Metanephros (tissue), 2 donors: ENCODE measurements around a stretch of chr21.

- RAMPAGE, long total RNA: no peak
Observed at GRCh38 chr21:25942128-25942610, 207.4 kb downstream of the GABPA start.

DNA sequence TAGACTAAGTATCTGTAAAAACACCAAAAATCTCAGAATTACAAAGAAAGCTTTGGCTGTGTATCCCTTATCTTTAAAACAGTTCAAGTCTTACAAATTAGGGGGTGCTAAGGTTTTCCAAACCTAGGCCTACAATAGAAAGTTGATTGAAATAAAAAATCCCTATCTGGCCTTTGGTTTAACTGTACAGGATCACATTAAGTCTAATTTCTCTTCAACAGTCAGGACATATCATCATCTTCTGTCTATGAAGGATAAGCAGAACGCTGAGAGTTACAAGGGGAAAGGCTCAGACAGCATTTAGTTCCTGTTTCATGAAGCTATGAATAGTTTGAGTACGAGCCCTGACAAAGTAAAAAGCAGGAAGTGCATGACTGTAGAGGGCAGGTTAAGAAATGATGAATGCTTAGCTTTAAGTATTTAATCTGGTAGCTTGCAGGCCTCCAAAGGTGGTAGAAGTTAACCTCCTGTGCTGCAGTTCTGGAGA, 203.1 kb downstream of the APP start:
- RAMPAGE, long total RNA: no peak

DNA sequence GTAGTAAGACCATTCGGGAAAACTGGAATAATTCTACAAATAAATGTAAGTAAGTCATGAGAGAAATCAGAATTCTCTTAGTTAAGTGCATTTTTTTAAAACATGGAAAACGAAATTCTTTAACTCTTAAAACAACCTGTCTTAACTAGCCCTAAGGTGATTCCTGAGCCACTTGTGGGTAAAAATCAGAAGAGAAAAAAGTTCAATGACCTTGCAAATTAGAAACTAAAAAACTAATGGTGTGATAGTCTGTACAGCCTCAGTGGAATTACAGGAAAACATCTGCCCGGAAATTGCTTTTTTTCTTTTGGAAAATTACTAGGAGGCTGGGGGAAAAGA, 1.9 kb downstream of the APP start:
- RAMPAGE, long total RNA: no peak

DNA sequence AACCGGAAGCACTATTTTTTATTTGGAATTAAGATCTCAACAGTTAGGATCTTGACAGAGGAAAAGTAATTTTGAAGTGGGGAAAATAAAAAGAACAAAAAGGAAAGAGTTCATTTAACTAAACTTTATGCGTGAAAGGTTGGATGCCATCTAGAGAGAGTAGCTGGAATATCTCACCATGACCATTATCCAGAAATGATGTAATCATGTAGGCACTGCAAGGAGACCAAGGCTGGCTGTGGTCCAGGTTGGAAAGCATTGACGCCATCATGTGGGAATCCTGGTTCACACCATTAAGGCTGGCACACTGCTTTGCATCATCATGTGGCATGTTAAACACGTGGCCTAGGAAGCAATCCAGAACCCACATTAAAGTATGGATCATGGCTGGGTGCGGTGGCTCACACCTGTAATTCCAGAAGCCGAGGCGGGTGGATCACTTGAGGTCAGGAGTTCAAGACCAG, 4.4 kb downstream of the ADAMTS1 start:
- RAMPAGE, long total RNA: no peak

- RAMPAGE, long total RNA: no peak
Observed at GRCh38 chr21:27429621-27430050, 462.7 kb upstream of the ADAMTS5 start.

- RAMPAGE, long total RNA: no peak
Observed at GRCh38 chr21:28048147-28048704, 836.9 kb downstream of the N6AMT1 start.

GRCh38 chr21:28539122-28539774, 345.9 kb downstream of the N6AMT1 start:
- RAMPAGE, long total RNA: no peak

- RAMPAGE, long total RNA: no peak
Observed at GRCh38 chr21:28803561-28804586, 81.3 kb downstream of the N6AMT1 start.

- RAMPAGE, long total RNA: no peak
Observed at GRCh38 chr21:29079079-29079483, 5.6 kb upstream of the CCT8 start.

DNA sequence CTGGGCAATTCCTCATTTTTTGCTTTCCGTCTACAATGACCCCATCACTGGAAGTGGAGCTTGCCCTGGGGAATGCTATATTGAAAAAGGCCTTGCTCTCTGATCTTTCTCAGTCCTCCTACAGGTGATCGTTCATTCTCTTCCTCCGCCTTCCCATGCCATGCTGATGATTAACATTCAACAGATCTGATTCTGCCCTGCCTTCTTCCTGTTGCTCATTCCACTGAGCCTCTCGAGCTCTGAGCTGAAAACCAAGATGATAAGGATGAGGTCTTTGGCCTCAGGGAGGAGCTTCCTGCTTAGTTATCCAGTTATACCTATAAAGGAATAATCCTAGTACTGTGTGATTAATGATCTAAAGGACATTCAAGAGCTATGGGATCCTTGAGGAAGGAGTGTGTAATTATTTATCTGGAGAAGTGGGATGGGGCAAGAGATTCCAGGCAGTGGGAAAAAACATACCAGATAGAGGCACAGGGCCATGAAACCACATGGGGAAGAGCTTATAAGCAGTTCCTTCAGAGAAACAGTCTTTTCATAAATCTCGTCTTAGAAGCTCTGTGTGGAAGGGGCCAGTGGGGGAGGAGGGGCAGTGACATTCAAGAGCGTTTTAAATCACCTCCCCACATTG, 25.2 kb upstream of the MAP3K7CL start:
- RAMPAGE, long total RNA: no peak

DNA sequence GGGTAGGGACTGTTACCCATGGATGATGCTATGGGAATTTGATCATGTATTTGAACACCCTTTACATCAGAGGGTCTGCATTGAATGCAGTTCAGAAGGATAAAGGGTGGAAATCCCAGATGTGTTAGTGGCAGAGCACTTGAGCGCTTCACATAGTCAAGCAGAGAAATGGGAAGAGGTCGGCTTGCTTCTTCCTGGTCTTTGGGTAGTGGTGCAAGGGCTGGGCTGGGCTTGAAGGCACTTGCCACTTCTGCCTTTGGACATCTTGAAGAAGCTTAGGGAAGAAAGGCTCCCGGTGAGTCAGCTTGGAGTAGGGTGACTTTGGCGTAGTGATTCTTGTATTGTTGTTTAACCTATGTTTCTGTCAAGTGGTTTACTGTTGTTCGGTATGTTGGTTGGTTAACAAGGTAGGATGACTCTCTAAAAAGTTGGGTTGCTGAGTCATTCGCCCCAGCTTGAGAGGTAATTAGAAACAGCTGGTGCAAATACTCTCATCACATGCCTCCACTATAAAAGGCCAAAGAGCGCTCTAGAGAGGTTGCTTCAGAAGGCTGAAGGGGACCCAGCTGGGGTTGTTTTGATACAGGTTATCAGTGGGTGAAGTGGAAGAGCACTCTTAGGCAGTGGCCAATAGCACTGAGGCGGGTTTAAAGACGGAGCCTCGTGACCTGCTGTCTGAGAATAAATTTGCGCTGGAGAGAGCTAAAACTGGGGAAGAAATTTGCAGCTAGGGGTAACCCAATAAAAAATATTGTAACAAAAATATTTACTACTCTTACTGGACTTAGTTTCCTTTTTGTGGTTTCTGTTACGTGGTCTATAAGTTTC, 1.4 kb downstream of the BACH1 start:
- RAMPAGE, long total RNA: no peak

GRCh38 chr21:29346355-29347021, 47.8 kb downstream of the BACH1 start:
- RAMPAGE, long total RNA: no peak

GRCh38 chr21:29434049-29434435, 135.3 kb downstream of the BACH1 start:
- RAMPAGE, long total RNA: no peak

DNA sequence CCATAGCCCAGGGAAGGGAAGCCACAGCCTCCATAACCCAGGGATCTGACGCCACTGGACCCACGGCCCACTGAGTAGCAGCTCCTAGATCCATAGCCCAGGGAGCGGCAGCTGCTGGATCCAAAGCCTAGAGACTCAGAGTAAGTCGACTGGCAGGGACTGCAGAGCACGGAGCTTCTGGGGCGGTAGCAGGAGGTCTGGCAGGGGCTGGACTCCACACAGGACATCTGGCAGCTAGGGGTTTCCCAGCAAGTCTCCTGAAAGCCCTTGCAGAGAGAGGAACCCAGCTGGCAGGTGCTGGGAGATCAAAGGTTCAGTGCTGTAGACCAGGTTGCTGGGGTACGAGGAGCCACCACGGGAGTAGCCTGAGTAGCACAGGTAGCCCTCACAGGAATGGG, 232 bp downstream of the KRTAP23-1 start:
- RAMPAGE, long total RNA: no peak

DNA sequence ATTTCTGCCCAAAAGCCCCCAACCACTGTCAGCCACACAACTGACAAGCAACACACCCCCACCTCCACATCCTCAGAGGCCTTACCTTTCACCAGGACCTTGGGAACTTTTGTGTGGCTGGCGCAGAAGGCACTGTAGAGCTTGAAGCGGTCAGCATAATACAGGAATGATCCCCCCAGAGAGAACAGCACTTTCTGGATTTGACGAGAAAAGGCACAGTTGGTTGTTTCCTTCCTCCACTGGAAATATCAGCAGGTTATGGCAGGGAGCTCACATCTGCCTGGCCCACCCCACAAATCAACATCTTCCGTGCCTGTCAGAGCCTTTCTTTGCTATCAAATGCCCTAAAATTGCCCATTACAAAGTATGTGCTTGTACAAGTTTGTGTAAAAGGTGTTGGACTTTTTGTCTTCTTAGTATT, 108.5 kb upstream of the KRTAP19-8 start:
- RAMPAGE, long total RNA: no peak

GRCh38 chr21:31231248-31231615, 112.8 kb downstream of the TIAM1 start:
- RAMPAGE, long total RNA: no peak

- RAMPAGE, long total RNA: no peak
Observed at GRCh38 chr21:31370814-31371091, 26.7 kb upstream of the TIAM1 start.

GRCh38 chr21:31410736-31411188, 66.7 kb upstream of the TIAM1 start:
- RAMPAGE, long total RNA: no peak

DNA sequence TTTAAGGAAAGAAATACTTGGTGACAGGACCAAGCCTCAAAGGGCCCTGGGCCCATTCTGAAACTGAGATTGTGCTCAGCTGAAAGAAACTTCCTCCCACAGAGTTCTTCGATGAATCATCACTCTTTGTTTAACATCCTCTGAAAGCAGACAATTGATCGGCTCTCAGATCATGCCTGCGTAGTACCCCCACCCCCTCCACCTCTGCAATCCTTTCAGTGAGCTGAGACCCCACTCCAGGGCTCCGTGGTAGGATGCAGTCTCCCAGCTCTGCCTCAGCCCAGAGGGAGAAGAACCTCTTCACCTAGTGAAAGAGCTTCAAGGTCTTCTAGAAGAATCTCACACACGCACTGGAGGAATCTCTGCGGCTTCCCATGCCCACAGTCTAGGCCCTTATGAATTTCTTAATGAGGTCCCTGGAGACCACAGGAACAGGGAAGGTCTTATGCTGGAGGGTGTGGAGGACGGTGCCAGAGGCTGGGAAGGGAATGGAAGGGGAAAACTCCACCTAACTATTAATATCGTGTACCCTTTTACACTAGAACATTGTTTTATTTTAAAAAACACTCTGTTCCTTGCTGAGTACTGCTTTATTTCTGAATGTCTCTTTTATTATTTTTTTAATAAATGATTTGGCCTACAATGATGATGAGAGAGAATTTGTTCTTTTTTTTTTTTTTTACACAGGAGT, 104.8 kb upstream of the SOD1 start:
- RAMPAGE, long total RNA: no peak

GRCh38 chr21:31732801-31733605, 1.1 kb upstream of the SCAF4 start:
- RAMPAGE, long total RNA: no peak